ENCODE measurements around the genes PNP, ANG, RNASE1 and RNASE2.

DNA sequence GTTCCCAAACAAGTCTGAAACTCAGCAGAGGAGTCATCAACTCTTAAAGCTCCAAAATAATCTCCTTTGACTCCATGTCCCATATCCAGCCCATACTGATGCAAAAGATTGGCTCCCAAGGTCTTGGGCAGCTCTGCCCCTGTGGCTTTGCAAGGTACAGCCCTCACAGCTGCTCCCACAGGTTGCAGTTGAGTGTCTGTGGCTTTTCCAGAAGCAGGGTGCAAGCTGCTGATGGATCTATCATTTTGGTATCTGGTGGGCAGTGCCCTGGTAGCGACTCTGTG, 31.6 kb downstream of the OR11H4 start:
- RRBS: no CpG with 5 or more reads among the region's 1 CpG

- RRBS: no CpG with 5 or more reads among the region's 6 CpGs
Observed at GRCh38 chr14:20407907-20408640, 5.2 kb downstream of the TEP1 start.

- RRBS: 1% methylated on average over 19 of the region's 51 CpGs
Observed at GRCh38 chr14:20468956-20469939, at the start of gene PNP. Gene PNP (plus strand): TSS chr14:20469406.

DNA sequence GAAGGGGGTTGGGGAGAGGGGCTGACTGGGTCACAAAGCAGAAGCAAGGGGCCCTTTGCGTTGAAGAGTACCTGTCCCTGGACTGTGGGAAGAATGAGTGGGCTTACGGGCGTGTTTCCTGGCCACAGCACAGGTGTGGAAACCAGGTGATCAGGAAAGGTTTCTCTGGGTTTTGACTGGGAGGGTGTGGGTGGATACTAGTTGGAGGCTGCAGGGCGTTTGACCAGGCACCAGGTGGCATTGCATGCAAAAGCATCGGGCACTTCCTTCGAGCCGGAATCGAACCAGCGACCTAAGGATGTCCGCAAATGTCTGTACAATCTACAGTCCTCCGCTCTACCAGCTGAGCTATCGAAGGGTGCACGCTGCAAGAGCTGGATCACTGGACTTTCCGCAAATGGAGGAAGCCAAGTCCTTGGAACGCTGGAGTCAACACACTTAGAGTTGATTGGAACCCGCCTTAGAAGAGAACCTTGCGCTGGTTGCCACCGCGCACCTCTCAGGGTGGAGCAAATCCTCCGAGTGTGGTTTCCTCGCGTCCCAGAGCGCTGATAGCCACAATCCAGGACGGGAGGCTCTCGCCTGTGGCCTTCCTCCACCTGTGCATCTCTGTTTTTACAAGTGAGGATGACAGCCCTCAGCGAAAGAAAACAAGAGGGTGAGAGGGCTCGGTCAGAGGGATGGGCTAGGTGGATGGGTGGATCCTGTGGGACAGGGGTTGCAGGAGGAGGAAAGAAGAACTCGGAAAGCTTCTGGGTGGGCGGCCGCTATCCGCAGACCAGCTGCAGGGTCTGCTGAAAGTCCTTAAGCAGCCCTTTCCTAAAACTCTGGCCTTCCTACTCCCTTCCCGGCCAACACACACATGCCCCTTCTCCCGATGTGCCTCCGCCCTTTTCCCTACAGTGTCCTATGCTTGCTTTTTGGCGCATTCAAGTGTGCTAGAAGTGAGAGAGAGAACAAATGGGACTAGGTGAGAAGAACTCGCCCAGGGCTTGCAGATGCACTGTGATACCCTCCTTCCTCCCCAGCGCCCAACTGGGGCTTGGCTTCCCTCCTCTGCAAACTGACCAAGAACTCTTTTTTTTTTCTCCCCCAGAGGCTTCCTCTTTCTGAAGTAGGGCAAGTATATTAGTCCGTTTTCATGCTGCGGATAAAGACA, 21.1 kb upstream of the RNASE4 start:
- RRBS: no CpG with 5 or more reads among the region's 39 CpGs

DNA sequence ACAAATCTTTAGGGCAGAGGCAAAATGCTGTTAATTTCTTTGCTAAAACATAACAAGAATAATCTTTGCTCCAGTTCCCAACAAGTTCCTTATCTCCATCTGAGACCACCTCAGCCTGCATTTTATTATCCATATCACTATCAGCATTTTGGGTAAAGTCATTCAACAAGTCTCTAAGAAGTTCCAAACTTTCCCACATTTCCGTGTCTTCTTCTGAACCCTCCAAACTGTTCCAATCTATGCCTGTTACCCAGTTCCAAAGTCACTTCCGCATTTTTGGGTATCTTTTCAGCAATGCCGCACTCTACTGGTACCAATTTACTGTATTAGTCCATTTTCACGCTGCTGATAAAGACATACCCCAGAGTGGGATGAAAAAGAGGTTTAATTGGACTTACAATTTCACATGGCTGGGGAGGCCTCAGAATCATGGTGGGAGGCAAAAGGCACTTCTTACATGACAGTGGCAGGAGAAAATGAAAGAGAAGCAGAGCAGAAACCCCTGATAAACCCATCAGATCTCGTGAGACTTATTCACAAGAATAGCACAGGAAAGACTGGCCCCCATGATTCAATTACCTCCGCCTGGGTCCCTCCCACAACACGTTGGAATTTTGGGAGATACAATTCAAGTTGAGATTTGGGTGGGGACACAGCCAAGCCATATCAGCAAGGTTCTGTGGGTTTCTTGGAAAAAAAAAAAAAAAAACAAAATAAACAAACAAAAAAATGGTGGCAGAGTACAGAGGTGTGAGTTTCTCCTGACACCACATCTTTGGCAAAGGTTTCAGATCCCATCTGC, 17.8 kb upstream of the RNASE4 start:
- RRBS: no CpG with 5 or more reads among the region's 7 CpGs

GRCh38 chr14:20683034-20683890, 1.1 kb upstream of the RNASE4 start:
- RRBS: no CpG with 5 or more reads among the region's 41 CpGs

GRCh38 chr14:20683891-20684050, 589 bp upstream of the RNASE4 start:
- RRBS: no CpG with 5 or more reads among the region's 3 CpGs

GRCh38 chr14:20688269-20688936, at the start of gene ANG:
Gene ANG (plus strand): TSS chr14:20688764.
- RRBS: no CpG with 5 or more reads among the region's 7 CpGs

DNA sequence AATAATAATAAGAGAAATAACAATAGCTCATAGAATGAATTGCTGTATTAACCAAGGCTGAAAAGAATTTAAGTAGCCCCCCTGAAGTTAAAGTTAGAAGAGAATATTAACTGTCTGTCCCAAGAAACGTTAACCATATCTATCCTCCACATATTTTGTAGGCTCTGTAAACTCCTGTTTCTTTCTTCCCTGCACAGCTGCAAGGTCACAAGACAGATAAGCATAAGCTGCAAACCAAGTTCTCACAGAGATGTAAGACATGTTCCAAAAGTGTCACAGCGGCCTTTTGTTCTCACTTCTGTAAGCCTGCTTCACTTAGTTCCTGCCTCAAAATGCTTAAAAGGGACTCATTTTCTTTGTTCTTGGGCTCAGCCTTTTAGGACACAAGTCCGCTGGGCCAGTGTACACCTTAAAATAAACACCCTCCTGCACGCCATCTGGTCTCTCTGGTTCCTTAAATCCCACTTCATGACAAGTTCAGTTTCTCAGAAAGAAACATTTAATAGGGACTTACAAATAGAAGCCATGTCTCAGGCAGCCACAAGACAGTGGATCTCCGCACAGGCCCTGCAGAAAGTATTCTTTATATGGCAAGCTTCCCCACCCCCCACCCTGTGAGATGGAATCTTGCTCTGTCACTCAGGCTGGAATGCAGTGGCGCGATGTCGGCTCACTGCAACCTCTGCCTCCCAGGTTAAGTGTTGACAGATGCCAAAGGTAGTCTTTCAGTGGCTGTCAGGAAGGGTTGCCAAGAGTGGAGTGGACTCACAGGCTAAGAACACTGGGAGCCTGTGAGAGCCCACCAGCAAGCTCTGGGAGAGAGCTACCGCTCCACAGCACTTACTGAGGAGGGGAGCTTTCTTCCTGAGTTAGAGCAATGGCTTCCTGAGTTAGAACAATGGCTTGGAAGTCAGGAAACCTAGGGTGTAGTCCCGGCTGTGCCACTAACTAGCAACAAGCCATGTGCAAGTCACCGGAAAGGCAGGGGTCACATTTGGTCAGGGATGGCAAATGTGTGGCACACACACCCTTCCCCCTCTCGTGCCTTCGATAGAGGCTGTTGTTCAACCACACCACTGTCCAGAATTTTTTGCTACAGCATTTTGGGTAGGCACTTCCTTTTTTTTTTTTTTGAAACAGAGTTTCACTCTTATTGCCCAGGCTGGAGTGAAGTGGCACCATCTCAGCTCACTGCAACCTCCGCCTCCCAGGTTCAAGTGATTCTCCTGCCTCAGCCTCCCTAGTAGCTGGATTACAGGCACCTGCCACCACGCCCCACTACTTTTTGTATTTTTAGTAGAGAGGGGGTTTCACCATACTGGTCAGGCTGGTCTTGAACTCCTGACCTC, 2.8 kb downstream of the RNASE1 start:
- RRBS: 38% methylated on average over 1 of the region's 15 CpGs

GRCh38 chr14:20802729-20803188, at the start of gene RNASE1:
Gene RNASE1 (minus strand): TSS chr14:20802844.
- RRBS: no CpG with 5 or more reads among the region's 8 CpGs

DNA sequence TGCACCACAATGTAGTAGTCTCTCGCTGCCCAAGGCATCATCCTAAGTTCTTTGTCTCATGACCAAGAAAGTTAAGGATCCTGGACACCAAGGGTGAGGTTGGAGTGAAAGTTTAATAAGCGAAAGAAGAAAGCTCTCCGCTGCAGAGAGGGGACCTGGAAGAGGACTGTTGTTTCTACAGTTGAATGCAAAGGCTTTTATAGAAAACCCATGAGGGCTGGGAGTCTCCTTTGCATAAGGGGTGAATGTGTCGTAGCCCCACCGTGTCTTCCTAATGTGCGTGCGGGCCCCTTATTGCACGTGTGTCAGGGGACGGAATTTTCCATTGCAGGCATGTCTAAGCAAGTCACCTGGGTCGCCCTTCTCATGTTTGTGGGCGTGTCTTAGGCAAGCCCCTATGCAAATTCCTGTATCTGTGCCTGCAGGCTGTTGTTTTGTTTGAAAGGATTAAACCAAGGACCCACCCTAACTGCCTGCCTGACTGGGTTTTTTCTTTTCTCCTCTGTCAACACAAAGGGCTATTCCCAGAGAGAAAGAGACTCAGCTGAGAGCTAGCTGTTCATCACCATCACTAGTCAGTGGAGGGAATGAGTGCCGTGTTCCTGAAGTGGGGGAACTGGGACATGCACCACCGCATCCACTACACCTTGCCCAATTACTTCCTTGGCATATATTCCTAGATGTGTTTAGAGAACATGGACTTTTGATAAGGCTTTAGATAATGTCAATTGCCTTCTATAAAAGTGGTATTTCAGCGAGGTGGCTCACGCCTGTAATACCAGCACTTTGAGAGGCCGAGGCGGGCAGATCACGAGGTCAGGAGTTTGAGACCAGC, 17.8 kb upstream of the RNASE1 start:
- RRBS: no CpG with 5 or more reads among the region's 18 CpGs

DNA sequence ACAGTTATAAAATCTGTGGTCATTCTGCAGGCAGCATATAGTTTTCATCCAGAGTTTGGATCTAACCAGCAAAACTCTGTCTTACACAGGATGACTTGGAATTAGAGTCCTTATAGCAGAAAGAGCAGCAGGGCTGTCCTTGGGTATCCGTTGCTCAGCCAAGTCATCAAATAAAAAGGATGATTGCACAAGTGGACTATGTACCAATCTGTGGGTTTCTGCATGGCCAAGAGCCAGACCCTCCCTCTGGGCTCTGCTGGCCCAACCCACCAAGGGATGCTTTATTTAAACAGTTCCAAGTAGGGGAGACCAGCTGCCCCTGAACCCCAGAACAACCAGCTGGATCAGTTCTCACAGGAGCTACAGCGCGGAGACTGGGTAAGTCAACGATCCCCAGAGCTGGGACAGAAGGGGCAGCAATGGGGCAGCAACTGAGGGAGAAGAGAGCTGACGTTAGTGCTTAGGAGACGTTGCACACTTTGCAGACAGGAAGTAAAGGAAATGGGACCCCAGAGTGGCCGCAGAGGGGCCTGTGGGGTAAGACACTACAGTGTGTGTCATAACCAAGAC, at the start of gene RNASE2:
TSS of gene RNASE2 (plus strand) at position 329 of the 570 bp plus-strand sequence.
- RRBS: no CpG with 5 or more reads among the region's 7 CpGs

DNA sequence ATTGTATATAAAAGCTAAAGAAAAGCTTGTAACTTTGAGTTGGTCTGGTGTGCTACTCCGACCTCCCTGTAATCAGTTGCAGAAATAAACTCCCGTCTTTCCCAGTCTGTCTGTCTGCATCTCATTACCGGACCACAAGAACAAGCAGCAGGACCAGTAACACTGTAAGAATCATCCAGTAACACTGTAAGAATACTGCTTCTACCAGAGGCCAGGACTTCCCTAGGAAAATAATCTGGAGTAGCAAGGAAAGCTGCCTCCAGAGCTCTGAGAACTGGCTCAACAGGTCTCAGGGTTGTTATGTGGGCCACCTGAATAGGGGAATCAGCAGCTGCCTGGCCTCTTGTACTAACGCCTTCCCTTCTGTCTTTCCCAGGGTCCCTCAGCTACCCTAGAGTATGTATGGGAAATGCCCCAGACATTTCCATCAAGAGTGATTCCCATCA, 1.0 kb upstream of the SLC39A2 start:
- RRBS: no CpG with 5 or more reads among the region's 4 CpGs

DNA sequence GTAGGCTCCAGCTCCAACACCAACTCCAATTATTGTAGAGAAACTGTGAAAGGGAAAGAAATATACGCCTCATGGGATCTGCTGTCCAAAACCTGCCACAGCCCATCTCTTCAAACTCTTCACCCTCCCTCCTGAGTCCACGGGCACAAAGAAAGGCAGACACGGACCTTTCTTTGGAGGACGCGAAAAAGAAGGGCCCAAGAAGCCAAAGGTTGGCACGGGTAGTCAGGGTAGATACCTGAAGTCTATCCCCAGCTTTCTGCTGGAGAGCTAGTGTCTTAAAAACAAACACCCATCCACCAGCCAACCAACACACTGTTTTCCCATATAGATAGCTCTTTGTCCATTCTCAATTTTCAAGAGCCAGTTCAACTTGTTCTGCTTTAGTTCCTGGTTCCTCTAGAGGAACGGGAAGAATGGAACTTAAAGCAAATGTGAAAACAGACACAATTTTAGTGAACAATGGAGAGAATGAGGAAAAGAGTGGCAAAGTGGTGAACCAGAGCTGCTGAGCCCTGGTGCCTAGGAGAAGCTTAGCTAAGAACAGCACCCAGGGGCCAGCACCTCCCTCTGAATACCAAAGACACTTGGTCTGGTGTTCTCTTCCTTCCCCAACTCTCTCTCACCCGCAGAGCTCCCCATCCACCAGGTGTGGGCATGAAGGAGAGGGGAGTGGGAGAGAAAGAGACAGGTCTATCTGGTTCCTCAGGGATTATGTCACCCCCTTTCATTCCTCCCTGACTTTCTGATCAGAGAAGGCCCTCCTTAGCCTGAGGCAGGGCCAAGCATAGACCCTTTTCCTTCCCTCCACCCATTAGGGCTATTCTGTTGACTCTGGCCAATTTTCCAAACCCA, 3.8 kb downstream of the NDRG2 start:
- RRBS: no CpG with 5 or more reads among the region's 8 CpGs

GRCh38 chr14:21026158-21026397, 1.2 kb upstream of the NDRG2 start:
- RRBS: no CpG with 5 or more reads among the region's 4 CpGs

- RRBS: 100% methylated on average over 2 of the region's 3 CpGs
Observed at GRCh38 chr14:21034011-21034419, 592 bp downstream of the RNASE13 start.

DNA sequence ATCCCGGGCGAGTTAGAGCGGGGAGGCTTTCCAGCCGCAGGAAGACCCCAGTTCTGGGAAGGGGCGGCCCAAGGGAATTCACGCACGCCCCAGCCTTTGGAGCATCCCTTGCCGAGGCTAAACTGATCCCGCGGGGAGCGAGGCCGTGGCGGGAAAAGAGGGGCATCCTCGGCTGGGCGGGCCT, 368 bp upstream of the ARHGEF40 start:
- RRBS: 2% methylated on average over 1 of the region's 15 CpGs

DNA sequence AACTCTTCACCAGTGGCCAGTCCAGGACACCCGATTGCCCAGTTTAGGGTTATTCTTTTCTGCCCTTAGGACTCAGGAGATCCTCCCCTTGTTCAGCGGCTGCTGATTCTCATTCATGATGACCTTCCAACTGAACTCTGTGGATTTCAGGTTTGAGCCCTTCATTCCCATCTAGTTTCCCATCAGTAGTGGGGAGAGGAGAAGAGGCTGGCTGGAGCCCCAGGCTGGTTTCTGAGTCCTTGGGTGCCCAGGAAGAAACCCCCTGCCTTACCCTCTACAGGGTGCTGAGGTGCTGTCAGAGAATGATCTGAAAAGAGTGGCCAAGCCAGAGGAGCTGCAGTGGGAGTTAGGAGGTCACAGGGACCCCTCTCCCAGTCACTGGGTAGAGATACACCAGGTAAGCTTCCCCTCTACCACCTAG, 6.4 kb downstream of the ARHGEF40 start:
- RRBS: no CpG with 5 or more reads among the region's 2 CpGs

DNA sequence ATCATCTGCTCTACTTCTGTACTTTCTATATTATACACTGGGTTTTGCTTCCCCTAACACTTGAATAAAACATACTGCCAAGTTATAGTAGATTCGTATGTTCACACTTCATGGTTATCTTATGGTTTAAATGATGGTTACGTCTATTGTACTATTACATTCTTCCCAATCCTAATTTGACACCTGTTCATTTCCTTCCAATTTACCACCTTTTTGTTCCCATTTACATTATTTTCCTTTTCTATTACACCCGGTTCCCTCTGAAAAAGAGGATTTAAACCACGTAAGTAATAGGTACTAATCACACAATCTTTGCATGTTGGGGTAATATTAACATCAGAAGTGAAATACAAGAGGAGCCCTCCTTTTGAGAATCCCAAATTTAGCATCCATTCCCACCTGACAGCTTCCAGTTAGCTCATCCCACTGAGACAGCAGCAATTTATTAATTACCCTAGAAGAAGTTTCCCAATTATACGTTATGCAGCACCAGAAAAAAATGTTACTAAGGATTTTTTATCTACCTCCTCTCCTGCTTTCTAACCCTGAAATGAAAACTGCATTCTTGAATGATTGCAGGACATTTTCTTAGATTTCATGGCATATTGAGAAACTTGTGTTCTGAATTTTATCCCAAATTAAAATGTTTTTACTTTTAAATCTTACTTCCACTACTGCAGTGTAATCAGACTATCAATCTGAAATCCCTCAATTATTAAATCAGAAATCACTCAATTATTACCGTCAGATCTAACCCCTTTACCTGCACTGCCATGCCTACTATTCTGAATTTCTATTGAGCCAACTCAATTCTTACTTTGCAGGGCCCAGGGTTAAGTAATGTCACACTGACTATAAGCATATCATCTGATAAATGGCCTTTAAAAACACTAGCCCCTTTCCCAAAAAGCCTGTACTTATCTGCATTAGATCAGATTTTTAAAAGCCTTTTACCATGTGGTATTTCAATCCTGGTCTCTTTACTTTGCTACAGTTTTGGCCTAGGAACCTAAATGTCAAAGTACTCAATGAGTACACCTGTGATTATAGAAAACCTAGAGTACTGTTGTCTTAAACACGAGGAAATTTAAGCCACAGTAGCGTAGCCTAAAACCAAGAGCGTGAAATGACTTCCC, 52.2 kb upstream of the OR5AU1 start:
- RRBS: no CpG with 5 or more reads among the region's 9 CpGs

DNA sequence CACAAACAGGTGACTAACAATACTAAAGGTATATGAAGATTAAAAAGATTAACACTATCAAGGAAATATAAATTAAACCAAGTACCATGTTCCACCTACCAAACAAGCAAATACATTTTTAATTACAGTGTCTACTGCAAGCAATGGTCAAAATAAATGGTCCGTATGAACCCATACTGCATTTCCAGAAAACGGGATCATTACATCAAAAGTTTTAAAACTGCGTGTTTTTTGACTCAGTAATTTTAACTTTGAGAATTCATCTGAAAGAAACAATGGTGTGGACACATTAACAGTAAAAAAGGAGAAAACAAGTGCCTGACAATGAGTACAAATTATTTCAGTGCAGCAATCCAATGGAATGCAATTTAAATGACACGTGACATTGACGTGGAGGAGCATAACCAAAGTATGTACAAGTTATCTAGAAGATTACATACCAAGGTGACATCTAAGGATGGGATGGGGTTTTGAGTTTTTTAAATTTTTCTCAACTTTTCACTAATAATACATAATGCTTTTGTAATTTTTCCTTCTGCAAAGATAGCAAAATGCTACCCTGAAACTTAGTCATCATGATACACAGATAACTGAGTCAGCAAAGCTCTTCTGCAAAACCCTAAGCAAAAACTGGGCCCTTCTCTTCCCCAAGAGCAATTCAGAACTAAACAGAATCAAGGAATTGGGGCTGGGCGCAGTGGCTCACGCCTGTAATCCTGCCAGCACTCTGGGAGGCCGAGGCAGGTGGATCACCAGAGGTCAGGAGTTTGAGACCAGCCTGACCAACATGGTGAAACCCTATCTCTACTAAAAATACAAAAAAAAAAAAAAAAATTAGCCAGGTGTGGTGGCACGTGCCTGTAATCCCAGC, 20.4 kb downstream of the HNRNPC start:
- RRBS: no CpG with 5 or more reads among the region's 9 CpGs